Mesenchymal stem cell of adipose (primary cell): ENCODE measurements around the genes ZNF540, SPINT2 and CATSPERG.

- CAGE, long polyA plus RNA, result no peak
Measured at GRCh38 chr19:36238063-36239482, 23.7 kb downstream of the ZNF146 start.

DNA sequence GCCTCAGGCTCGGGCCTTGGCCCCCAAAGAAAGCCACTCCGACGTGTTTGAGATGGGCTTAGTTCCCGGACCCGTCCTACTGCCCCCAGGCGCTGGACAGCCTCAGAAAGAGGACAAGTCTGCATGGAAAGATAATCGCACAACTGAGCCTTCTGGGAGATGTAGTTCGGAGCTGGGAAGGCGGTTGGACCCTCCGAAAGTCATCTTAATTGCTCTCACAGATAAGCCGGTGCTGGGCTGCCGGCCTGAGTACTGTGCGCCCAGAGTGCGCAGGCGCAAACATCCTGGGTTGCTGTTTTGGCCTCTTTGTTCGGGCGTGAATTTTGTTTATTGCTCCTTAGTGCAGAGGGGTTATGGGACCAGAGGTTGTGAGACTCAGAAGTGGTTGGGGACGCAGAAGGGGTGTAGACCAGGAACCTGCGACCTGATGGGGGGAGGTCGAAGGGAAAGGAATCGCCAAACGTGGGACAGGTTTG lies 435 bp upstream of the ZNF566 start:
- CAGE, long polyA plus RNA, result no peak

DNA sequence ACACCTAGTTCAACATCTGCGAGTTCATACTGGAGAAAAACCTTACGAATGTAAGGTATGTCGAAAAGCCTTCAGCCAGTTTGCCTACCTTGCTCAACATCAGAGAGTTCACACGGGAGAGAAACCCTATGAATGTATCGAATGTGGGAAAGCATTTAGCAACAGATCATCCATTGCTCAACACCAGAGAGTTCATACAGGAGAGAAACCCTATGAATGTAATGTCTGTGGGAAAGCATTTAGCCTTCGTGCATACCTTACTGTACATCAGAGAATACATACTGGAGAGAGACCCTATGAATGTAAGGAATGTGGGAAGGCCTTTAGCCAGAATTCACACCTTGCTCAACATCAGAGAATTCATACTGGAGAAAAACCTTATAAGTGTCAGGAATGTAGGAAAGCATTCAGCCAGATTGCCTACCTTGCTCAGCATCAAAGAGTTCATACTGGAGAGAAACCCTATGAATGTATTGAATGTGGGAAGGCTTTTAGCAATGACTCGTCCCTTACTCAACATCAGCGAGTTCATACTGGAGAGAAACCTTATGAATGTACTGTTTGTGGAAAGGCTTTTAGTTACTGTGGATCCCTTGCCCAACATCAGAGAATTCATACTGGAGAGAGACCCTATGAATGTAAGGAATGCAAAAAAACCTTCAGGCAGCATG lies 15.5 kb downstream of the ZNF570 start:
- CAGE, long polyA plus RNA, result no peak

DNA sequence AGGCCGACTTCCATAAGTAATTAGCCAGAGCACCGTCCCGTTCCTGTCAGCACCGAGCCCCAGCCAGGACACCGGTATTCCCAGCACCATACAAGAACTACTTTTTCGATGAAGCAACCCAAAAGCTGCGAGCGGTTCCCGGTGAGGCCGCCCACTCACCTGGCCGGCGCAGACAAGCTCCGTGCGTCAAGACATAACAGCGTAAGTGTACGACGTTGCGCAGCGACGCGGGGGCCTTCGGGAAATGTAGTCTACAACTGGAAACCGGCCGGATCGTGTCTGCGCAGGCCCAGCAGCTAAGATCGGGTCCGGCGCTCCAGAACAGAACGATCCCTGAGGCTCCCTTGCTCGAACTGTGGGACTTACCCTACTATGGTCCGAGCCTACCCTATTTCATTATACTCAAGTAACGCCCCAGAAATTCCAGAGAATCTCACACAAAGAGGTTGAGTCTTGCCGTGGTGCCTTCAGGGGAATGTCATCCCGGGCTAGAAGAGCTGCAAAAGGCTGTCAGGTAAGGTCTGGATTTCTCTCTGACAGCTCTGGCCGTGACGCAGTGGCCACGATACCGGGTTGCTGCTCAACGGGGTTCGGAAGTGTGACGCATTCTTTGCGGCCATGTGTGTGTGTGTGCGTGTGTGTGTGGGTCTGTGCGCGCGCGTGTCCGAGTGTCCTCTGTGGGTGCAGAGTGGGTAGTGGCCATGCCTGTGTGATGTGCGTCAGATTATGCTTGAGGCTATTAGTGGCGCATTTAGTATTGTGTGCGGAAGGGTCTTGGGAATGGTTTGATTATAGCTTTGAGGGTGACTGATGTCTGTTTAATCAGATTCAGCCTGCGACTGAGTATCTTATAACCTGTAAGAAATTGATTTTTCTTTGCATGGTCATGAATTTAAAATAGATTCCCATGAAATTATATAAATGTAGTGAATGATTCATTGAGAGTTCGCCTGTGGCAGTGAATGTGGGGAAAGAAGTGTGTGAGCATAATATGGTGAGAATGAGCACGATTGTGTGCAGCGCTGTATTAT lies at the start of gene ZNF540:
ZNF540 (plus strand) TSS at position 295 of the 1,031 bp plus-strand sequence.
- CAGE, long polyA plus RNA, result no peak

DNA sequence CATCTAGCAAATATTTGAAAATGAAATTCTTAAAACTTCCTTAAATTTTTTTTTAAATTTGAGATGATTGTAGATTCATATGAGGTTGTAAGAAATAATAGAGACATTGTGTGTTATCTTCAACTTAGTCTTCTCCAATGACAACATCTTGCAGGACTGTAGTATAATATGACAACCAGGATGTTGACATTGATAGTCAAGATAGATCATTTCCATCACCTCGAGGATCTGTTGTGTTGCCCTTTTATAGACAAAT lies 1.2 kb downstream of the ZNF540 start:
- CAGE, long polyA plus RNA, result no peak

DNA sequence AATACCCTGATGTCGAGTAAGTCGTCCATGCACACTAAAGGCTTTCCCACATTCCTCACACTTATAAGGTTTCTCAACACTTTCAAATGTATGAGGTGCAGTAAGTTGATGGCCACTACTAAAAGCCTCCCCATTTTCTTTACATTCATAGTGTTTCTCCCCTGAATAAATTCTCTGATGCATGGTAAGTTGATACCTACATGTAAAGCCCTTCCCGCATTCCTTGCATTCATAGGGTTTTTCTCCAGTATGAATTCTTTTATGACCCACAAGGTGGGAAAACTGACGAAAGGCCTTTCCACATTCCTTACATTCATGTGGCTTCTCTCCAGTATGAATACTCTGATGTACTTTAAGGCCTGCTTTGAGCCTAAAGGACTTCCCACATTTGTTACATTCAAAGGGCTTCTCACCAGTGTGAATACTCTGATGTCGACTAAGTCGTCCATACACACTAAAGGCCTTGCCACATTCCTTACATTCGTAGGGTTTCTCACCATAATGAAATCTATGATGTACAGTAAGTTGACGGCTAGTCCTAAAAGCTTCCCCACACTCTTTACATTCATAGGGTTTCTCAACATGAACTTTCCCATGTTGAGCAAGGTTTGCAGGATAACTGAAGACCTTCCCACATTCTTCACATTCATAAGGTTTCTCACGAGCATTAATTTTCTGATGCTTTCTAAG lies 20.4 kb downstream of the ZNF607 start:
- CAGE, long polyA plus RNA, result no peak

GRCh38 chr19:37932769-37934055 lies 26.2 kb downstream of the SIPA1L3 start:
- CAGE, long polyA plus RNA, result no peak

GRCh38 chr19:38004240-38004473 lies 97.1 kb downstream of the SIPA1L3 start:
- CAGE, long polyA plus RNA, result no peak

DNA sequence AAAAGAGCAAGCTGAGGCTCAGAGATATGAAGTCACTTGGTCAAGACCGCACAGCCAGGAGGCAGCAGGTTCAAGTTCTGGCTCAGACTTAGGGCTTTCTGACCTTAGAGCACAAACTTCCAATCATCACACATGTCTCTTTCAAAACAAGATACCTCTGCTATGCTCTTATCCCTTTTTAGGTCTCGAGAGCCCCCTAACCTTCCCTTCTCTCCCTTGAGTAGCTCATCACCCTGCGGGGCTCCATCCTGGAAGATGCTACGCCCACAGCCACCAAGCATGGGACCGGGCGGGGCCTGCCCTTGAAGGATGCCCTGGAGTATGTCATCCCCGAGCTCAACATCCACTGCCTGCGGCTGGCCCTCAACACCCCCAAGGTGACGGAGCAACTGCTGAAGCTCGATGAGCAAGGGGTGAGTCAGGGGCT lies 124.3 kb downstream of the DPF1 start:
- CAGE, long polyA plus RNA, result no peak

DNA sequence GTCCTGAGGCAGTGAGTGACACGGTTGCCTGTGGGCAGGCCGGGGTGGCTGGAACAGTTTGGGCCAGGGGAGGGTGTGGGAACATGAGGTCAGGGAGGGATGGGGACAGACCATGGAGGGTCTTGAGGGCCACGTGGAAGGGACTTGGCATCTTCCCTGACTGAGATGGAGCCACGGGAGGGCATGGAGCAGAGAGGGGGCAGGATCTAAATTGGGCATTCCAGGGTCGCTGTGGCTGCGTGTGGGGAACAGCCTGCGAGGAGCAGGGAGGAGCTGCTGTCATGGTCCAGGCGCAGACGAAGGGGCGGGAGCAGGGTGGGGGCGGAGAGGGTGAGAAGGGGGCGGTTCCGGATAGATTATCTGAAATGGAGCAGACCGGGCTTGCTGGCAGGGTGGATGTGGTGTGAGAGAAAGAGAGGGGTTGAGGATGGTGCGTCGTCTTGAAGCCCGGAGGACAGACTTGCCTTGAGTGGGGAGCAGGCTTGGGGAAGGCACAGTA lies 40.9 kb downstream of the DPF1 start:
- CAGE, long polyA plus RNA, result no peak

GRCh38 chr19:38250563-38251217 lies 5.5 kb downstream of the PPP1R14A start:
- CAGE, long polyA plus RNA, result no peak

DNA sequence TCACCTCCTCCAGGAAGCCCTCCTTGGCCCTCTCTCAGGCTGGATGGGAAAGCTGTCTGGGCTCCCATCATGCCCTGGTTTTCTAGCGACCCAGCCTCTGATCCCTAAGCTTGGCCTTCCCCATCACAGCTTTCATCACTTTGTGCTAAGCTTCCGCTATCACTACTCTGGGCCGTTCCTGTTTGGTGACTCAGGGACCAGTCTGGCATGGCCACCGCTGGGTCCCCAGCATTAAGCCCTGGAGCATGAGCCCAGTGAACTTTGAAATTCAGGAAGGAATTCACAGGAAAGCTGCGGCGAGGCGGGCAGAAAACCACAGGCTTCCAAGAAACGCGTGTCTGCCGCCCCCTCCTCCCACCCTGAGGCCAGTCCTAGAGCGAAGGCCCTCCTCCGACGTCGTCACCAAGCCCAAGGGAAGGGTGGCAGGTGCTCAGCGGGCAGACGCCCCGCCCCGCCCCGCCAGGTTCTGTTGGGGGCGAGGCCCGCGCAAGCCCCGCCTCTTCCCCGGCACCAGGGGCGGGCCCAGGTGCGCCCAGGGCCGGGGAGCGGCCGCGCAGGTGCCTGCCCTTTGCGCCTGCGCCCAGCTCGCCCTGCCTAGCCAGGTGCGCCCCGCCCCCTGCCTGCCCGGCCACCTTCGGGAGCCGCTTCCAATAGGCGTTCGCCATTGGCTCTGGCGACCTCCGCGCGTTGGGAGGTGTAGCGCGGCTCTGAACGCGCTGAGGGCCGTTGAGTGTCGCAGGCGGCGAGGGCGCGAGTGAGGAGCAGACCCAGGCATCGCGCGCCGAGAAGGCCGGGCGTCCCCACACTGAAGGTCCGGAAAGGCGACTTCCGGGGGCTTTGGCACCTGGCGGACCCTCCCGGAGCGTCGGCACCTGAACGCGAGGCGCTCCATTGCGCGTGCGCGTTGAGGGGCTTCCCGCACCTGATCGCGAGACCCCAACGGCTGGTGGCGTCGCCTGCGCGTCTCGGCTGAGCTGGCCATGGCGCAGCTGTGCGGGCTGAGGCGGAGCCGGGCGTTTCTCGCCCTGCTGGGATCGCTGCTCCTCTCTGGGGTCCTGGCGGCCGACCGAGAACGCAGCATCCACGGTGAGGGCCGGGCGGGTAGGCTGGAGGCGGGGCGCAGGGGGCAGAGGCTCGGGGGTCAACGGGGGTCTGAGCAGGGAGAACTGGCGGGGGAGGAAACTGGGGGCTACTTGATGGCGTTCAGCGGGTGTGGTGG lies at the start of gene SPINT2:
SPINT2 (plus strand) TSS at position 661 of the 1,219 bp plus-strand sequence.
- CAGE, long polyA plus RNA, result no peak

- CAGE, long polyA plus RNA, result no peak
Measured at GRCh38 chr19:38266605-38267693, 2.6 kb downstream of the SPINT2 start.

GRCh38 chr19:38335738-38336751 lies at the start of gene CATSPERG:
TSS of gene CATSPERG (plus strand) at chr19:38335830.
- CAGE, long polyA plus RNA, result no peak

DNA sequence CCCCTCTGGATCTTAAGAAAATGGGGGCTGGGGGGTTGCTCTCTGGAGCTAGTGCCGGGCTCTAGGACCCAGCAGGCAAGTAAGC lies 126 bp upstream of the SPRED3 start:
- CAGE, long polyA plus RNA, result no peak

GRCh38 chr19:38496871-38497612 lies 63.6 kb downstream of the RYR1 start:
- CAGE, long polyA plus RNA, result no peak

- CAGE, long polyA plus RNA, result no peak
Measured at GRCh38 chr19:38657515-38658339, 10.3 kb downstream of the ACTN4 start.

GRCh38 chr19:38674721-38675454 lies 27.4 kb downstream of the ACTN4 start:
- CAGE, long polyA plus RNA, result no peak

DNA sequence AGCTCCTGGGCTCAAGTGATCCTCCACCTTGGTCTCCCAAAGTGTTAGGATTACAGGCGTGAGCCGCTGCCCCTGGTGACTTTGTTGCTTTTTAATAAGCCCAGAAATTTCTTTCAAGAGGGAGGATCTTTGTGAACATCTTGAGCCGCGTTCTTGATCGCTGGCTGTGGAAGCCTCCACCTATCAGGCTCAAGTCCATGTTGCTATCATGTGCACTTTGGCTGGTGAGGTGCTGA lies 27.9 kb downstream of the ACTN4 start:
- CAGE, long polyA plus RNA, result no peak

GRCh38 chr19:38699635-38700284 lies 44.5 kb downstream of the CAPN12 start:
- CAGE, long polyA plus RNA, result no peak